Fibroblast of the aortic adventitia (primary cell): ENCODE results near the gene TBP.

GRCh38 chr6:170147649-170148637 lies 142.9 kb downstream of the DLL1 start:
- CAGE, long polyA plus RNA: no peak

DNA sequence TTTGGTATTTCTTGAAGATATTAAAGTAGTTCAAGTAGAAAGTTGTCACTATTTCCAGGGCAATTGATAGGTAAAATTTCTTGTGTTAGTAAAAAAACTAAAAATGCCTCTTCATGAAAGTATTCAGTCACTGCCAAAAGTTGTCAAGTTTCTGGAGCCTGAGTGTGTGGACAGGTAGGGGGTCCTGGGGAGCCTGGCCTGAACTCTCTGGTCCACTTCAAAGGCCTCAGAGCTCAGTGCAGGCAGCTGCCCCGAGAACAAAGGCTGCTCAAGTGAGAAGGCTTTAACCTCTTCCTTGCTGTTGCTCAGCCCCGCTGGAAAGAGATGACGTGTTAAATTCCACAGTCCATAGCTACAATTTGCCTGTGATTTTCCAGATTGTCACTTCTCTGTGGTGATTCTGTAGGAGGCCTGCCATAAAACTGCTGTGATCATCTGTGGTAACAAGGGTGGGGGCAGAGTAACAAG lies 96.8 kb downstream of the FAM120B start:
- CAGE, long polyA plus RNA: no peak

DNA sequence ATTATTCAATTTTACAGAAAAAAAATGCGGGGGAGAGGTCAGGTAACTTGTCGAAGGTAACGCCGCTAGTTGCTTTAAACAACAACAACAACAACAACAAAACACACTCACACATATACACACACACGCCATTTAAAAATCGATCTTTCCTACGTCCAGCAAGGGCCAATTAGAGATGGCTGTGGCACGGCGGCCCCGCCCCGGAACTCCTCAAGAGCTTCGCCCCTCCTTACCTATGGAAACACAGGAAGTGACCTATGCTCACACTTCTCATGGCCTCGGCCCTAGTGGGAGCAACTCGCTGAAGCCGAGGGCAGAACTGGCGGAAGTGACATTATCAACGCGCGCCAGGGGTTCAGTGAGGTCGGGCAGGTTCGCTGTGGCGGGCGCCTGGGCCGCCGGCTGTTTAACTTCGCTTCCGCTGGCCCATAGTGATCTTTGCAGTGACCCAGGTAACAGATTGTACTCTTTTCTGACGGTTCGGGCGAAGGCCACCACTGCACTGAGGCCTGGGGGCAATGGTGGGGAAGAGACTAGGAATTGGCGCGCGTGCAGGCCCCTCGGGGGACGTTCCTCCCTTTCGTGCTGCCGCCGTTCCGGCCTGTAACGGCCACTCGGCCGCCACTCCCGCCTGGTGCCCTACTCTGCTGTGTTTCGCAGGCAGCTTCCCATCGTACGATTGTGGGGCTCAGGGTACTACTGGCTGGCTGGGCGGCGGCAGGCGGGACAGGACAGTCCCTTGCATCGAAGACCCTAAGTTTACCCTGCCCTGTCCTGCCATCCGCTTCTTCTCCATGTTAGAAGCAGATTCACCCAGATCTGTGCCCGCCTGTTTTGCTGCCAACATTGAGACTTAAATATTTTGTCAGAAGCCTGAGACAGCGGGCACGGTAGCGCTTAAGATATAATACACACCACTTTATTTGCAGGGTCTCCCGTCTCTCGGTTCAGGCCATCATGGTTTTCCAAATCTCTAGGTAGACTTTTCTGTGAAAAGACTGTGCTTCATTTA lies at the start of gene TBP:
TSS of gene TBP (plus strand) at position 358 of the 1,012 bp plus-strand sequence.
- CAGE, long polyA plus RNA: no peak

DNA sequence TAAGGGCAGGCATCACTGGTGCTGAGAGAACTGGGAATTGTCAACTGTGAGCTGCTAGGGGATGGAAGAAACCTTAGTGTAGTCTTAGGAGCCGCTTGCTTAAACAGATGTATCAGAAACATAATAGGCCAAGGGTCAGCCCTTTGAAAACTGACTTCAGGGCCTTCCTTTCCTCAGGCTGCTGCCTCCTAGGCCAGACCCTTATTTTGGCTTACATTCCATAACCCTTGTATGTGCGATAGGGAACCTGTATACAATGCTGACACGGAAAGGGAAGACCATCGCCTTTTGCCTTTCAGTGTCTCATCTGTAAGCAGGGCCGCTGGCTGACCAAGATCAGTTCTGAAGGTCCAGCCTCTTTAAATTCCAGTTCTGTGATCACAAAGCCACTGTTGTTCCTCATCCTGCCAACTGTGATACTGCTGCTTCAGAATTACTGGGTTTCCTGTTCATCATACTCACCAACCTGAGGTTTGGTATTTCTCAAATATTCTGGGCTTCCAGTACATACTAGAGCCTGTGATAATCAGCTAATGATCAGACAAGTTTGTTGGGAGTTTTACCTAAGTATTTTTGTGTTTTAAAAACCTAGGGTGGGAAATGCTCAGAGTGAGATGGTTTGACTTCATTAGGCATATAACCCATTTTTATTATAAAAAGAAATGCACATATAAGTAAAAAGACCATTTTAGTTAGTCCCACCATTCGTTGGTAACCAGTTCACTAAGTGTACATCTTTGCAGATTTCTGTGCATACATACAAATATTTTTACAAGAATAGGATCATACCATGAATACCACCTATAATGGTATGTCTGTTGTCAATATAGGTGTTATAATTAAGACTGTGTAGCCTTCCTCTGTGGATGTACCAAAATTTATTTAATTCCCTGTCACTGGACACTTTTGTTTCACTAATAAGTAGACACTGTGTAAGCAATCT lies 7.7 kb downstream of the PDCD2 start:
- CAGE, long polyA plus RNA: no peak